H1 (cell line): ENCODE data around the genes H2BC1, HFE, H1-4 and H3C6.

- RRBS = no CpG with 5 or more reads among the region's 18 CpGs
CAGE:
- cytosol, long polyA plus RNA = no peak
- long polyA plus RNA = no peak
- nucleus, long polyA plus RNA = no peak
Measured at GRCh38 chr6:25726719-25727139, at the start of gene H2BC1. Gene H2BC1 (plus strand): TSS chr6:25726777.

- RRBS = no CpG with 5 or more reads among the region's 1 CpG
CAGE:
- cytosol, long polyA plus RNA = no peak
- long polyA plus RNA = no peak
- nucleus, long polyA plus RNA = no peak
Measured at GRCh38 chr6:25835404-25835970, 3.6 kb upstream of the SLC17A1 start.

DNA sequence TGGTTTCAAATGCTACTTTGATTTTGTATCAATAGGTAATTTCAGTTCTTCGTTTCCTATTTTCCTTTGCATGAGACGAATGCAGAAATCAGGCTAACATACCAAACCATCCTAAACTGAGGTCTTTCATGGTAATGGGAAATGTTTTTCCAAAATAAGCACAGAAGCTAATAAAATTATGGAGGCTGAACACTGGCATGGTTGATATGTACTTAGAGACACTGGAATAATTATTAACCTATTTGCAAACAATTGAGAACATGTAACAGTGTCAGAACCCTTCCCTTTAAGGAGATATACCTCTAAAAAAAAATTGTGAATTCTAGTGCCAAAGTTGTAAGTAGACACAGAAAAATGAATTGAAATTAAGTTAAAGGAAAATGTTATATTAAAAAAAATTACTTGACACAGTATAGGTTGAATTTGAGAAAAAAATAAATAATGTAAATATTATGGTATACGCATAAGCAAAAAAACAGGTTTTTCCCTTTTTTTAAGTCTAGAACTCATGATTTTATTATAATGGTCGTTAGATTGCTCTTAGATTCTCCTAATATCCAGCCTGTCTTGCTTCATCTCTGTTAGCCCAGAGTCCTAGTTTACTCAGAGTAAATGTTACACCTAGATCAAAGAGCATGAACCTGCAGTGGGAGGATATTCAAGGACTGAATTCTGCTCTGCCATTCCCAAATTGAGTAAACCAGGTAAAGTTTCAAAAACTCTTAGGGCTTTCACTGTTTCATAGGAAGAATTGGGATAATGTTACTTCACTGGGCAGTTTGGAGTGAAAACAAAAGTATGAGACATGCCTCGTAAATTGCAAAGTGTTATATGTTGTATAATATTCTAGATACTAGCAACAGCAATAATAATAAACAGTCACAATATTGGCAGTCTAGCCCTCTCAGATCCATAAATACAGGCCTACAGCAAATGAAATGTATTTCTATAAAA lies 1.7 kb downstream of the SLC17A2 start:
- RRBS = no CpG with 5 or more reads among the region's 5 CpGs
CAGE:
- cytosol, long polyA plus RNA = no peak
- long polyA plus RNA = no peak
- nucleus, long polyA plus RNA = no peak

DNA sequence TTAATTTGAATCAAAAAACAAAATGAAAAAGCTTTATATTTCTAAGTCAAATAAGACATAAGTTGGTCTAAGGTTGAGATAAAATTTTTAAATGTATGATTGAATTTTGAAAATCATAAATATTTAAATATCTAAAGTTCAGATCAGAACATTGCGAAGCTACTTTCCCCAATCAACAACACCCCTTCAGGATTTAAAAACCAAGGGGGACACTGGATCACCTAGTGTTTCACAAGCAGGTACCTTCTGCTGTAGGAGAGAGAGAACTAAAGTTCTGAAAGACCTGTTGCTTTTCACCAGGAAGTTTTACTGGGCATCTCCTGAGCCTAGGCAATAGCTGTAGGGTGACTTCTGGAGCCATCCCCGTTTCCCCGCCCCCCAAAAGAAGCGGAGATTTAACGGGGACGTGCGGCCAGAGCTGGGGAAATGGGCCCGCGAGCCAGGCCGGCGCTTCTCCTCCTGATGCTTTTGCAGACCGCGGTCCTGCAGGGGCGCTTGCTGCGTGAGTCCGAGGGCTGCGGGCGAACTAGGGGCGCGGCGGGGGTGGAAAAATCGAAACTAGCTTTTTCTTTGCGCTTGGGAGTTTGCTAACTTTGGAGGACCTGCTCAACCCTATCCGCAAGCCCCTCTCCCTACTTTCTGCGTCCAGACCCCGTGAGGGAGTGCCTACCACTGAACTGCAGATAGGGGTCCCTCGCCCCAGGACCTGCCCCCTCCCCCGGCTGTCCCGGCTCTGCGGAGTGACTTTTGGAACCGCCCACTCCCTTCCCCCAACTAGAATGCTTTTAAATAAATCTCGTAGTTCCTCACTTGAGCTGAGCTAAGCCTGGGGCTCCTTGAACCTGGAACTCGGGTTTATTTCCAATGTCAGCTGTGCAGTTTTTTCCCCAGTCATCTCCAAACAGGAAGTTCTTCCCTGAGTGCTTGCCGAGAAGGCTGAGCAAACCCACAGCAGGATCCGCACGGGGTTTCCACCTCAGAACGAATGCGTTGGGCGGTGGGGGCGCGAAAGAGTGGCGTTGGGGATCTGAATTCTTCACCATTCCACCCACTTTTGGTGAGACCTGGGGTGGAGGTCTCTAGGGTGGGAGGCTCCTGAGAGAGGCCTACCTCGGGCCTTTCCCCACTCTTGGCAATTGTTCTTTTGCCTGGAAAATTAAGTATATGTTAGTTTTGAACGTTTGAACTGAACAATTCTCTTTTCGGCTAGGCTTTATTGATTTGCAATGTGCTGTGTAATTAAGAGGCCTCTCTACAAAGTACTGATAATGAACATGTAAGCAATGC lies at the start of gene HFE:
Gene HFE (plus strand): TSS at position 415 of the 1,287 bp plus-strand sequence.
- RRBS = no CpG with 5 or more reads among the region's 45 CpGs
CAGE:
- cytosol, long polyA plus RNA = no peak
- long polyA plus RNA = no peak
- nucleus, long polyA plus RNA = no peak

GRCh38 chr6:26088388-26089184 lies 1.4 kb downstream of the HFE start:
- RRBS = no CpG with 5 or more reads among the region's 7 CpGs
CAGE:
- cytosol, long polyA plus RNA = no peak
- long polyA plus RNA = no peak
- nucleus, long polyA plus RNA = no peak

GRCh38 chr6:26112871-26113524 lies 5.1 kb upstream of the H1-6 start:
- RRBS = no CpG with 5 or more reads among the region's 3 CpGs
CAGE:
- cytosol, long polyA plus RNA = no peak
- long polyA plus RNA = no peak
- nucleus, long polyA plus RNA = no peak

DNA sequence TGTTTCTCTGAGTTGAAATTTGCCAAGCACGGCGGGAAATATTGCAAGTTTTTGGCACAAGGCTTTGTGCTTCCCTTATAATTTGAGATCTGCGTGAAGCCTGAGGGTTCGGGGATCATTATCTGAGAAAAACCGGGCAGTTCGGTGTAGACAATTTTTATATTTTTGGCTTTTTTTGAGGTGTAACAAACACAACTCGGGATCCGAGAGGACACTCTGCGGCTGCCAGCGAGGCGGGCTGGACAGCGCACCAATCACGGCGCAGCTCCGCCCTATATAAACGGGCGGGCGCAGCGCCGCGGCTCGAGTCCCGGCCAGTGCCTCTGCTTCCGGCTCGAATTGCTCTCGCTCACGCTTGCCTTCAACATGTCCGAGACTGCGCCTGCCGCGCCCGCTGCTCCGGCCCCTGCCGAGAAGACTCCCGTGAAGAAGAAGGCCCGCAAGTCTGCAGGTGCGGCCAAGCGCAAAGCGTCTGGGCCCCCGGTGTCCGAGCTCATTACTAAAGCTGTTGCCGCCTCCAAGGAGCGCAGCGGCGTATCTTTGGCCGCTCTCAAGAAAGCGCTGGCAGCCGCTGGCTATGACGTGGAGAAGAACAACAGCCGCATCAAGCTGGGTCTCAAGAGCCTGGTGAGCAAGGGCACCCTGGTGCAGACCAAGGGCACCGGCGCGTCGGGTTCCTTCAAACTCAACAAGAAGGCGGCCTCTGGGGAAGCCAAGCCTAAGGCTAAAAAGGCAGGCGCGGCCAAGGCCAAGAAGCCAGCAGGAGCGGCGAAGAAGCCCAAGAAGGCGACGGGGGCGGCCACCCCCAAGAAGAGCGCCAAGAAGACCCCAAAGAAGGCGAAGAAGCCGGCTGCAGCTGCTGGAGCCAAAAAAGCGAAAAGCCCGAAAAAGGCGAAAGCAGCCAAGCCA lies at the start of gene H1-4:
Gene H1-4 (plus strand): TSS at position 305 of the 909 bp plus-strand sequence.
- RRBS = under 1% methylated on average over 16 of the region's 68 CpGs
CAGE:
- cytosol, long polyA plus RNA = start-site peak on the plus strand centred at position 611 of the sequence, 615 bp wide, 35 reads
- long polyA plus RNA = start-site peak on the plus strand centred at position 305 of the sequence, 8 bp wide, 122 and 111 reads in 2 replicates
- nucleus, long polyA plus RNA = no peak

GRCh38 chr6:26159250-26159871 lies 1.4 kb downstream of the H2BC5 start:
- RRBS = no CpG with 5 or more reads among the region's 12 CpGs
CAGE:
- cytosol, long polyA plus RNA = no peak
- long polyA plus RNA = no peak
- nucleus, long polyA plus RNA = start-site peak on the minus strand at chr6:26159459-26159521, 27 reads

DNA sequence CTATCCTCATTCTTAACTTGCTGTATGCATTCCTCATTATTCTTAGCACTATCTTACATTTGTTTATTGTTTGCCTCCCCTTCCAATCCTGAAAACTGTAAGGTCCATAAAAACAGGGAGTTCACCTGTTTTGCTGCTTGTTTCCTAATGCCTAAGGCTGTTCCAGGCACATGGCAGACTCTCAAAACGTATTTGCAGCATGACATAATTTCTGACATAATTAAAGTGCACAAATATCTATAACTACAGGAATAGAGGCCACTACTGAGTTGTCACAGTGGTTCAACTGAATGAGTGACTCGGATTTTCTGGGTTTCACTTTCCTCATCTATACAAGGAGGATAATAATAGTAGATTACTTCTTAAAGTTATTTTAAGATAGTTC lies 12.3 kb downstream of the H2BC5 start:
- RRBS = no CpG with 5 or more reads among the region's 2 CpGs
CAGE:
- cytosol, long polyA plus RNA = no peak
- long polyA plus RNA = no peak
- nucleus, long polyA plus RNA = no peak

DNA sequence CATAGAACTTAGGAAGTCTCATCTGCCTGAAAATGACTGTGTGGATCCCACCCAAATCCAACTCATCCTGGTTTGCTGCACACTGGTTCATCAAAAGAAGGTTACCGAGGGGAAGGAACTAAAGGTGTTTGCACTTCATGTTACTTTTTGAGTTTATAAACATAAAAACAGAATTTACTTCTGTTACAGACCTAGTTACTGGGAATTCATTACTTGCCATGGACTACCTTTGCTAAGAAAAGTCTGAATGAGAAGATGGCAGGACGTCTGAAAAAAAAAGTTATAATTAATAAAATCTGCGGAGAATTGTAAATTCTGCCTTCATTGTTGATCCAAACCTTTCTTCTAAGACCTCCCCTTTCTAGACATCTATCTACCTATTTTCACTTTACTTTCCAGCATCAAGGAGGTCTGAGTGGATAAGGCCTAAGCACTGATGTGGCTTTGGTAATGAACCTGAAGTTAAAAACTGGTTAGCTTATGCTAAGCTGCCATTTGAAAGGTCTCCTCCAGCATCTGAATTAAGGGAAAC lies 12.5 kb upstream of the H2BC6 start:
- RRBS = no CpG with 5 or more reads among the region's 3 CpGs
CAGE:
- cytosol, long polyA plus RNA = no peak
- long polyA plus RNA = no peak
- nucleus, long polyA plus RNA = no peak

DNA sequence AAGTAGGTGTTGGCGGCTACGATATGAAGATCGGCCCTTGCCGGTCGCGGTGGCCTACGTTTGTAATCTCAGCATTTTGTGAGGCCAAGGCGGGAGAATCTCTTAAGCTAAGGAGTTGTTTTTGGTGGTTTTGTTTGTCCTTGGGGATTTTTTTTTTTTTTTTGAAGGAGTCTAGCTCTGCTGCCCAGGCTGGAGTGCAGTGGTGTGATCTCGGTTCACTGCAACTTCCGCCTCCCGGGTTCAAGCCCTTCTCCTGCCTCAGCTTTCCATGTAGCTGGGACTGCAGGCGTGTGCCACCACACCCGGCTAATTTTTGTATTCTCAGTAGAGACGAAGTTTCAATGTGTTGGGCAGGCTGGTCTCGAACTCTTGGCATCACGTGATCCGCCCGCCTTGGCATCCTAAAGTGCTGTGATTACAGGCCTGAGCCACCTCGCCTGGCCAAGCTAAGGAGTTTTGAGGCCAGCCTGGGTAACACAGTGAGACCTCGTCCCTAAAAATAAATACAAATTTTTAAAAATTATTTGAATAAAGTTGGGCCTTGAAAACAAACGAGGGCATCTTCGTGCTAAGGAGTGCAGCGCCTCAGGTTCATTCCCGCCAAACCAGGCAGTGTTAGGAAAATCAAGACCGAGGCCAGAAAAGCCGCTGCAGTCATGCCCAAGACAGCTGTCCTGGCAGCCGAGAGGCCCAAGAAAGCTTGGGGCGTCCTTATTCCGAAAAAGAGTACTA lies 1.2 kb downstream of the H3C4 start:
- RRBS = no CpG with 5 or more reads among the region's 29 CpGs
CAGE:
- cytosol, long polyA plus RNA = no peak
- long polyA plus RNA = no peak
- nucleus, long polyA plus RNA = no peak

- RRBS = no CpG with 5 or more reads among the region's 29 CpGs
CAGE:
- cytosol, long polyA plus RNA = no peak
- long polyA plus RNA = no peak
- nucleus, long polyA plus RNA = start-site peak on the plus strand at chr6:26224178-26224244, 23 reads
Measured at GRCh38 chr6:26223650-26224778, 921 bp upstream of the H3C6 start.

- RRBS = no CpG with 5 or more reads among the region's 49 CpGs
CAGE:
- cytosol, long polyA plus RNA = no peak
- long polyA plus RNA = no peak
- nucleus, long polyA plus RNA = no peak
Measured at GRCh38 chr6:26224779-26225556, at the start of gene H3C6. Gene H3C6 (plus strand): TSS chr6:26225135.

DNA sequence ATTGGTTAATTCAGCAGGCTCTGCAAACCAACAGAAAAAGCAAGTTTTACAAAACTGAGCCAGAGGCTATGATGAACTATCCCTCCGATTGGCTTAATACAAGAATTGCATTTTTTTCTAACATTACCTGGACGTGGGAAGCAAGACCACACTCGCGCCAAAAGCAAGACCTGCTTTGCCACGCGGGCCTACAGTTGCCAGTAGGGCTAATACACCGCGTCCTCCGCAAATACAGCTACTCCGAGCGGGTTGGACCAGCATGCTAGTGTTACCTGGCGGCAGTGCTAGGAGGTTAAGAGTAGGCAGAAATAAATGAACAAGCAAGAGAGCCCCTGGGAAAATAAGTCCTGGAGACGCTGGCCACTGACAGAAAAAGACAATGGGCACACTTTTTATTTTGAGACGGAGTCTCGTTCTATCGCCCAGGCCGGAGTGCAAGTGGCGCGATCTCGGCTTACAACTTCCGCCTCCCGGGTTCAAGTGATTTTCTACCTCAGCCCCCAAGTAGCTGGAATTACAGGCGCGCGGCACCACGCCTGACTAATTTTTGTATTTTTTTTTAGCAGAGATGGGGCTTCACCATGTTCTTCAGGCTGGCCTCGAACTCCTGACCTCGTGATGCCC lies 1.7 kb downstream of the H1-3 start:
- RRBS = no CpG with 5 or more reads among the region's 28 CpGs
CAGE:
- cytosol, long polyA plus RNA = no peak
- long polyA plus RNA = no peak
- nucleus, long polyA plus RNA = no peak

DNA sequence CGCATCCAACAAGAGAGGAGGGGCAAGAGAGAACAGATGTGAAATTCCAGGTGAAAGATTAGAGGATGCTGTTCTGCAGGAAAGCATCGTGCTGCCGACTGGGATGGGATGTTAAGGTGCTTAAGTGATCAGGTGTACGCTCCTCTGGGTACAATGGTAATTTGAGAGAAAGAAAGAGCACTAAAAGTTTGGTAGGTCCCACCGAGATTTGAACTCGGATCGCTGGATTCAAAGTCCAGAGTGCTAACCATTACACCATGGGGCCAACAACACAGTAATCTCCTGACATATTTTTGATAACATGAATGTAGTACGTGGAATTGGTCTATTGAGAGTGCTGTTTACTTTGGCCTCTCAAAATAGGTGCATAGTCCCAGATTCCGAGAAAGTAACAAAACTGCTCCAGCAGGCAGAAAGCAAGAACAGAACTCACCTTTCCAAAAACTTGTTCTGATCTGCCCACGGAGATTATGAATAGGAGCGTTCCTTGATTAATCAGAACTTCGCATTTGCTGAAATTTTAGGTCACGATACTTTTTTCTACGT lies 26.3 kb upstream of the H4C8 start:
- RRBS = no CpG with 5 or more reads among the region's 14 CpGs
CAGE:
- cytosol, long polyA plus RNA = no peak
- long polyA plus RNA = no peak
- nucleus, long polyA plus RNA = no peak

GRCh38 chr6:26366498-26367102 lies 1.6 kb downstream of the BTN3A2 start:
- RRBS = no CpG with 5 or more reads among the region's 2 CpGs
CAGE:
- cytosol, long polyA plus RNA = no peak
- long polyA plus RNA = no peak
- nucleus, long polyA plus RNA = no peak

GRCh38 chr6:26430646-26431397 lies 9.5 kb upstream of the BTN3A3 start:
- RRBS = no CpG with 5 or more reads among the region's 8 CpGs
CAGE:
- cytosol, long polyA plus RNA = no peak
- long polyA plus RNA = no peak
- nucleus, long polyA plus RNA = no peak

DNA sequence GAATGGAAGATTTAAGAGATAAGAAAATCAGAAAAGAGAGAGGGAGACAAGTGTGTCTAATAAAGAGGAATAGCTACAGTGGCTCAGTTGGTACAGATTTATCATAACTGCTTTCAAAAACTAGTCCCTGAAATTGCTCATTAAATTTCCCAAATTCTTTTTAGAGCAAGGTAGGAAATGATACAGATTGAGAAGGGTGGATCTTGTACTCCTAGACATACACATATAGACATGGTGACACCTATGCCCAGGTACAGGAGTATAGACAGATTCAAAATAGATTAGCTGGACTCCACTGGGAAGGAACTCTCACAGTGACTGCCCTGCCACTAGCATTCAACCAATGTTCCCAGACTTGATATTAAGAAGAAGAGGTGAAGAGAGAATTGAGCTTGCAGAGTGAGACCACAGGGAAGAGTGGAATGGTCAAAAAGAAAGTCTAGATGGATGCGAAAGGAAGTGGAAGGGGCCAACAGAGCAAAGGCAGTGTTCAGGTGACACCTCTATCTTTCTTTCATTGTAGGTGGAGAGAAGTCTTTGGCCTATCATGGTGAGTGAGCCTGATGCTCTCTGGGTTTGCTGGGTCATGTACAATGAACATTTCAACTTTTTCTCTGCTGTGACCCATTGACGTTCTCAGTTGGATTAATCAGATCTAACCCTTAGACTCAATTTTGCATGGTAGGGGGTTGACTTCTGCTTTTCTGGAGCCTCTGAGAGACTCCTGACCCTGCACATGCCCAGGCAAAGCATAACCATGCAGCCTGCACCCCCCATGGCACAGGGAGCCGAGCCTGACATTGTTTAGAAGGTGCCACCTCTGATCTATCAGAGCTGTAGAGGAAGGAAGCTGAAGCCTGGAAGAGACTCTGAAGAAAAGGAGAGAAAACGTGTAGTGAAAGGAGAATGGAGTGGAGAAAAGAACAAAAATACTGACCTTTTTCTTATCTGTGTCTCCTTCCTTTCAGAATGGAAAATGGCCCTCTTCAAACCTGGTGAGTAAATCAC lies 8.3 kb upstream of the BTN2A1 start:
- RRBS = no CpG with 5 or more reads among the region's 4 CpGs
CAGE:
- cytosol, long polyA plus RNA = no peak
- long polyA plus RNA = no peak
- nucleus, long polyA plus RNA = no peak

DNA sequence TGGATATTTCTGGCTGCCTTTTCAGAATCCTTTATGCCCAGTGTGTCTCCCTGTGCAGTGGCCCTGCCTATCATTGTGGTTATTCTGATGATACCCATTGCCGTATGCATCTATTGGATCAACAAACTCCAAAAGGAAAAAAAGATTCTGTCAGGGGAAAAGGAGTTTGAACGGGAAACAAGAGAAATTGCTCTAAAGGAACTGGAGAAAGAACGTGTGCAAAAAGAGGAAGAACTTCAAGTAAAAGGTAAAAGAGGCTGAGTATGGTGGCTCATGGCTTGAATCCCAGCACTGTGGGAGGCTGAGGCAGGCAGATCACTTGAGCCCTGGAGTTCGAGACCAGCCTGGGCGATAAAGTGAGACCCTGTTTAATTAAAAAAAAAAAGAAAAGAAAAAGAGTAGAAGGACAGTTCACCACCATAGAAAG lies 7.4 kb downstream of the BTN2A1 start:
- RRBS = no CpG with 5 or more reads among the region's 5 CpGs
CAGE:
- cytosol, long polyA plus RNA = no peak
- long polyA plus RNA = no peak
- nucleus, long polyA plus RNA = no peak

GRCh38 chr6:26472735-26473370 lies 15.1 kb downstream of the BTN2A1 start:
- RRBS = no CpG with 5 or more reads among the region's 2 CpGs
CAGE:
- cytosol, long polyA plus RNA = no peak
- long polyA plus RNA = no peak
- nucleus, long polyA plus RNA = no peak